Metastatic Pancreatic Carcinoma in the Ovary (tissue), 1 donor: ENCODE data around the gene ADCY6.

DNA sequence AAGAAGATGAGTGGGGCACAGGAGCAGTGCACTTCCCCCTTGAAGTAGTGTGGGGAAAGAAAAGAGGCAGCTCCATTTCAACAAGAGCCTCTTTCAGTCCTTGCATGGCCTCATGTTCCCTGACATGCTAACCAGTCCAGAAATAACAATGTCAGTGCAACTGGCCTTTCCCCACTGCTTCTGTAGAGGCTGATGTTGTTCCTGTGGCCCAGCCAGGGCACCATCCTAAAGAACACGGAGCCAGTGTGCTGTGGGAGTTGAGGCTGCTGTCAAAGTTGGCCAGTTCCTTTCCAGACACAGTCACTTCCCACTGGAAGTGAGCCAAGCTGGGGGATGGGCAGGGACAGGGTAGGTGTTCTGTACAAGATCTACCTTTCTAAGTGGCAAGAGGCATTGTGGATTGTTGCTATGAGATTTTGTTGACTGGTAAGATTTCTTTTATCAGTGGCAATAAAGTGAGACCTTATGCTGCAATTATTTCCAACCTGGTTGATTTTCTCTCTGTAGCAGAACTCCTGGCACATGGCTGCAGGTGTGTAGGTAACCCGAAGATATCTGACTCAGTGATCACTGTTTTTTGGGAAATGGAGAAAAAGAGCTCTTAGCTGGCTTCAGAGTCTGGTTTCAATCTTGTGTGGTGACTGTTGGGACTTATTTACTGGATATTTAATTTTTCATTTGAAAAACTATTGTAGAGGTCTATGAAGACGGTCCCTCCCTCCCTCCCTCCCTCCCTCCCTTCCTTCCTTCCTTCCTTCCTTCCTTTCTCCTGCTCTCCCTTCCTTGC, 77.9 kb upstream of the SLC38A2 start:
- PRO-cap, result no peak

DNA sequence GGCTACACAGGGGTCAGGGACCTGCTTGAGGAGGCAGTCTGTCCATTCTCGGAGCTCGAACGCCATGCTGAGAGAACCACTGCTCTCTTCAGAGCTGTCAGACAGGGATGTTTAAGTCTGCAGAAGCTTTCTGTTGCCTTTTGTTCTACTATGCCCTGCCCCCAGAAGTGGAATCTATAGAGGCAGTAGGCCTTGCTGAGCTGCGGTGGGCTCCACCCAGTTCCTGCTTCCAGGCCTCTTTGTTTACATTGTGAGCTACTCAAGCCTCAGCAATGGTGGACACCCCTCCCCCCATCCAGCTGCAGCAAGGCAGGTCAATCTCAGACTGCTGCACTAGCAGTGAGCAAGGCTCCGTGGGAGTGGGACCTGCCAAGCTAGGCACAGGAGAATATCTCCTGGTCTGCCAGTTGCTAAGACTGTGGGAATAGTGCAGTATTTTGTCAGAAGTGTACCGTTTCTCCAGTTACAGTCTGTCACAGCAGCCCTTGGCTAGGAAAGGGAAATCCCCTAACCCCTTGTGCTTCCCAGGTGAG, 213.3 kb upstream of the SLC38A2 start:
- PRO-cap, result no peak

- PRO-cap, result no peak
These were observed 156.1 kb downstream of the SLC38A4 start for GRCh38 chr12:46669606-46670270.

DNA sequence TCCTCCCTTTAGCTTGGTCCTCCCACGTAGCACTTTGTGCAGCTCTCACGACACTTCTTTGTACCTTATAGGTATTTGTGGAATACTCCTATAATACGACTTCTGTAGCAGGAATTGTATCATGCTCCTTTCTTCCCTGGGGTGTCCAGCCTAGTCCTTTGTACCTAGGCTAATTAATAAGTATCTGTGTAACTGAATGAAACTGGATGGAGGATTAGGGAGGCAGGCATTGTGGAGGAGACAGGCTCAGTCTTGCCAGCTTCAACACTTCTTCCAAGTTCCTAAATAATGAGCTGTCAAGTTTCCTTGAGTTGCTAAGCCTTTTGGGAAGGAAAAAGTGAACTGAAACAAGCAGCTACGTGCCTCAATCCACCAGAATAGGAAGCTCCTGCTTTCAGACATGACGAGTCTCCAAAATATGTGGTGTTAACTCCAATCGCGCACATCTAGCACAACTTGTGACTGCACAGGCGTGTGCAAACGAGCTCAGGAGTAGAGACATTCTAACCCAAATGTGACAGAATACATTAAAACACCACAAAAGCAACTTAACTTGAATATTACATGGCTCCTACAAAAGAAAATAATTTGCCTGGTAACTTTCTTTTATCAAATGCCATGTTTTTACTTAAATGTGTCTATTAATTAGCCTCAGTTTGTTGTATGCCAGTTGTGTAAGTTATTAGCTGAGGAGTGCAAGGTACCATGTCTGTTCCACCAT, 122.8 kb downstream of the SLC38A4 start:
- PRO-cap, result no peak

DNA sequence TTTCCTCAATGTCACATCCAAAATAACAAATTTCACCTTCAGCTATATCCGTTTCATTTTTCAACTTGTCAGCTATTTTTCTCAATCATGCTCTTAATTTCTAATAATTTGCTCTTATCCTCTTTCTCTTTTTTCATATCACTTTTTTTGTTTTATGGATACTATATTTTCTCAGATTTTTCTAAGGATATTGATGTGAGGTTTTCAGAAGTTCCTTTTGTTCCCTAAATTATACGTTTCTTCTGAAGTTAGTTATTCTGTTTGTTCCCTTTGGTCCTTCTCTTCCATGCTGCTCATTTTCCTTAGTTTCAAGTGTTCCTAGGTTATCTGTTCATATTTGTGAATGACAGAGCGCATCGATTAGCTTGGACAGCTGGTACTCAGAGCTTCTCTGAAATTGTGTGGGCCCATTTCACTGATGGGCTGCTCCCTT, 29.7 kb downstream of the SLC38A4 start:
- PRO-cap, result no peak

DNA sequence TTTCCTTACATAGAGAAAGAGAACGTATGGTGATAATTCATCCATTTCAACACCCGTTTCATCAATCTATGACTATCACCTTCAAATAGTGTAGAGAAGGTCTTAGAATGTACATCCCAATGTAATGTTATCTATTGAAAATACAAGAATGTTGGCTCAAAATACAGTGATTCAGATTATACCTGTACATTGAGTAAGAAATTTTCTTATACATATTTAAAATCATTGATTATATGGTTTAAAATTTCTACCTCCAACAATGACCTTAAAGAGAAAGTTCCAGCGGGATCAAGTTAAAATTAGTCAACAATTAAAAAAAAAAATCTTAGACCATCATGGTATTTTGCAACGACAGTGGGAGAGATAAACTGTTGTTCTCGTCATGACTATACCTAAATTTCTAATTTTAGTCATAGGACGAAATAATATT, 19.1 kb downstream of the SLC38A4 start:
- PRO-cap, result no peak

DNA sequence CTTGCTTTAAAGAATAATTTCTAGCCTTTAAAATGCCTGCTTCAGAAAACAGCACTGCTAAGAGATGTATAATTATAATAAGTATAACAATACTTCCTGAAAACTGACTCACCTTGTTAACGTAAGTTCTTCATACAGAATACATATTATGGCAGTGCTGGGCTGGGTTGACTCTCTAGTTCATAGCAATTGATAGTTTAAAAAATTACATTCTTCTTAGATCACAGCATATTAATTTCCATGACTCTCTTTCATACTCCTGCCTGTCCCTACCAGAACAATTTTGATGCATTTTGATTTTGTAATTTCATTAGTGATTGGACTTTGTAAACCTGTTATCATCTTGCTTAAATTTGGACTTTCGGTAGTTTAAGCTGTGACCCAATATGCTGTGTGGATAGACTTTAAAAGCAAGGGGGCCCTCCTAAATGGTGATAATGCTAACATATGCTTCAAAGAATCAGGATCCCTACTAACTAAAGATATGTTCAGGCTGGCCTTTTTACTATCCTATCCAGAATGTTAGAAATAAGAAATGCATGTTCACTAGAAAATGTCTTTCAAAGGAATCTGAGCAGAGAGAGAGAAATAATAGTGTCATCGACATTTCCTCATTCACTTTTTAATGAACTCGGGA, 16.9 kb downstream of the SLC38A4 start:
- PRO-cap, result no peak

GRCh38 chr12:47087688-47088926, 8.3 kb upstream of the AMIGO2 start:
- PRO-cap, result no peak

DNA sequence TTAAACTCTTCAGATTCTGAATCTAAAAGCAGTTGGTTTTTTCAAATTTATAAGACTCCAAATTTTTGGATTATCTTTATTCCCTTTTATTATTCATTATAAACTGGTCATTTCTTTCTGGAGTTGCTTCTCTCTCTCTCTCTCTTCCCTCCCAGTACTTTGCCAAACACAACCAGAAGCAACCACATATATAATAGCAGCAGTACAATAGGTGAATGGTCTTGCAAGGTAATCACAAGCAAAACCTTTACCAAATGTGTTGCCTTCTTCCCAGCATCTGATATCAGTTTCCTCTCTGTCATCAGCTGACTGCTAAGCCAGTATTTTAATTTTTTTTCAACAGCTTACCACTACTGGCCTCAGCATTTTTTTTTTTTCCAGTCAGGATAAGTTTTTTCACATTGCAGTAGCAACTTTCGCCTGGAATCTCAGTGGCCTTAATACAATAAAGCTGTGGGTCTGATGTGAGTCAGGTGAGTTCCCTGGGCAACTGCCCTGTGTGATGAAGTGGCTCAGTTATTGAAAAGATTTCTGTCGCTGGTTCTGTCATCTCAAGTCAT, 282.4 kb upstream of the AMIGO2 start:
- PRO-cap, result no peak

- PRO-cap, result no peak
These were observed 299.1 kb upstream of the AMIGO2 start for GRCh38 chr12:47378871-47379188.

DNA sequence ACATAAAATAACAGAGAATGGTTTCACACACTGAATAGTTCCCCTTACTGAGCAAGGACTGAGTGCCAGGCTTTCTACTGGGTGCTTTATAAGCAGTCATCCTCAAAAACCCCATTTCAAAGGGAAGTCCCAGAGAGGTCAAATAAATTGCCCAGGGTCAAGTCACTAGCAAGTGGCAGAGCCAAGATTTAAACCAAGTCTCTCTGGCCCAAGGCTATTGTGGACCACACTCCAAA, 9.0 kb upstream of the RPAP3 start:
- PRO-cap, result no peak

DNA sequence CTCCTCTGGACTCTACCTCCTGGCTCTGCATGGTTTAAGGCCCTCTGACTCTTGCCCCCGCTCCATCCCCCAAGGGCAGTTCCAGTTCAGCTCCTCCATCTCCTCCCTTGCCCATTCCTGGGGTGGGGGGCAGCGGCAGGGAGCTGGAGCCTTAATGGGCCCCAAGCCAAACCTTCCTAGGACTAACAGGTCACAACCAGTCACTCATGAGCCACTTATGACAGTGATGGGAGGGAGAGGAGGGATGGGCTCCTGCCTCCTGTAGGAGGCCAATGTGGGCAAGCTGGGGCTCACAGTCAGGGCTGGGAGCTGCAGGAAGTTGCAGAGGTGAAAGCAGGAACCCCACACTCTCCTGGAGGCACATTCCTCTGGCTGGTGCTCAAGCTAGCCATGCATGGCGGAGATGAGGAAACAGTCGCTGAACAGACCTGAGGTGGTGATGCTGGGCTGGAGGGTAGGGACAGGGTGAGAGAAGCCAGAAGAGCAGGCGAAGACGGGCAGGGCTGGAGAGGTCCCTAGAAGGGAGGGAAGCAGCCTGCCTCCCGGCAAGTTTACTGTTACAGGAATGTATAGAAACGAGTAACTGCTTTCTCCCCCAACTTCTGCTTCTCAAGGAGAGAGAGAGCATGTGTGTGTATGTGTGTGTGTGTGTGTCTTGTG, 5.0 kb upstream of the RAPGEF3 start:
- PRO-cap, result no peak

GRCh38 chr12:47768344-47768961, 4.6 kb upstream of the SLC48A1 start:
- PRO-cap, result no peak

DNA sequence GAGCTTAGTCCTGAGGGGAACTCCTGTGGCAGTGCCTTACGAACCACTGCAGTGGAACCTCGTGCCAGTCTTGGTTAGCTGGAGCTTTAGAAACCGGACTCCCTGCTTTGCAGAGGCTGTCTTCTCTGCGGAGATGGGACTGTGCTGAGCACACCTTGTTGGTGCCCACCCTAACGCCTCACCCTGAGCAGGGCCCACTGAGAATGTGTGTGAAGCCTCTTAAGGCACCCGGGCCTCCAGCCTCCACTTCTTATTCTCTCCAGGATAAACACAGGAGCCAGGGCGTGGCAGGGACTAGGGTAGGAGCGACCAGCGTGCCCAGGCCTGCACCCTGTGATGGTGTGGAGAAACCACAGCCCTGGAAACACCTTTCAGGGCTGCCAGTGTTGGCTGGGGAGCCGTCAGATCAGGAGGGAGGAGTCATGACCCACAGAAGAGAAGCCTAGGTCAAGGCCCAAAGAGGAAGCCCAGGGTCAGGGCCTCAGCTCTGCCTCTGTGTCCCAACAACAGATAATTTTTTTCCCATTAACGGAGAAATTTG, 41.4 kb downstream of the VDR start:
- PRO-cap, result no peak

- PRO-cap, result unidirectional peak, minus-strand start at chr12:47943576; bidirectional peak, plus-strand start at chr12:47943901, minus-strand start at chr12:47943720
These were observed 19.8 kb upstream of the TMEM106C start for GRCh38 chr12:47943523-47944075.

DNA sequence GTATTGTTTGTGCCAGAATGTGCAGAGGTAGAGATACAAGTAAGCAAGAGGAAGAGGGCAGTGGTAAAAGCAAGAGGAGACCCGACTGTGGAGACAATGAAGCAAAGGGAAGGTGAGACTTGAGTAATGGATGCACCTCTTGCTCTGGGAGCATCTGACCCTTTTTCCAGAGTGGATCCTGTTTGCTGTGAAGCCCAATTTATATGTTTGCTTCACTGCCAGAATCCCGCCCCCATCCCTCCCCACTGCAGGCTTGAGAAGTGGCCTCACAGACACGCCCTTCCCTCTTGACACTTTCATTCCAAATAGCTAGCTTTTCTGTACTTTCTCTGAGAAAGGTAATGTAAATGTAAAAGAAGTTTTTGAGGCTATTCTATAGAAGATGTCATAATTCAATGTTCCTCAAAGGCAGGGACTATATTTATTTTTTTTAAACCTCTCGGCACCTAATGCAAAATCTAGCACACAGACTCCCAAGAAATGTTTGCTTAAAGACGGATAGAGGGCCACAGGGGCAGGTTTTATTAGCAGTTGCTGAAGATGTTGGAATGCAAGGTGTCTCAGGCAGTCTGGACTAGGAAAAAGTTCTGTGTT, 601 bp upstream of the PFKM start:
- PRO-cap, result unidirectional peak, minus-strand start at position 173 of the sequence

GRCh38 chr12:48286251-48286840, 42.4 kb upstream of the H1-7 start:
- PRO-cap, result no peak

DNA sequence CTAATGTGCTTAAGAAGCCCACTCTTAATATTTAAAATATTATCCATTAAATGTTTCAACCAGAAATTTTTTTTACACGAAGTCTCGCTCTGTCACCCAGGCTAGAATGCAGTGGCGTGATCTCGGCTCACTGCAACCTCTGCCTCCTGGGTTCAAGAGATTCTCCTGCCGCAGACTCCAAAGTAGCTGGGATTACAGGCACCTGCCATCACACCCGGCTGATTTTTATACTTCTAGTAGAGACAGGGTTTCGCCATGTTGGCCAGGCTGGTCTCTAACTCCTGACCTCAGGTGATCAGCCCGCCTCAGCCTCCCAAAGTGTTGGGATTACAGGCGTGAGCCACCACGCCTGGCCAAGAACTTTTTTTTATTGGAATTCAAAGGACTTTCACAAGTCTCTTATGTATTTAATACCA, 20.0 kb downstream of the KANSL2 start:
- PRO-cap, result no peak

DNA sequence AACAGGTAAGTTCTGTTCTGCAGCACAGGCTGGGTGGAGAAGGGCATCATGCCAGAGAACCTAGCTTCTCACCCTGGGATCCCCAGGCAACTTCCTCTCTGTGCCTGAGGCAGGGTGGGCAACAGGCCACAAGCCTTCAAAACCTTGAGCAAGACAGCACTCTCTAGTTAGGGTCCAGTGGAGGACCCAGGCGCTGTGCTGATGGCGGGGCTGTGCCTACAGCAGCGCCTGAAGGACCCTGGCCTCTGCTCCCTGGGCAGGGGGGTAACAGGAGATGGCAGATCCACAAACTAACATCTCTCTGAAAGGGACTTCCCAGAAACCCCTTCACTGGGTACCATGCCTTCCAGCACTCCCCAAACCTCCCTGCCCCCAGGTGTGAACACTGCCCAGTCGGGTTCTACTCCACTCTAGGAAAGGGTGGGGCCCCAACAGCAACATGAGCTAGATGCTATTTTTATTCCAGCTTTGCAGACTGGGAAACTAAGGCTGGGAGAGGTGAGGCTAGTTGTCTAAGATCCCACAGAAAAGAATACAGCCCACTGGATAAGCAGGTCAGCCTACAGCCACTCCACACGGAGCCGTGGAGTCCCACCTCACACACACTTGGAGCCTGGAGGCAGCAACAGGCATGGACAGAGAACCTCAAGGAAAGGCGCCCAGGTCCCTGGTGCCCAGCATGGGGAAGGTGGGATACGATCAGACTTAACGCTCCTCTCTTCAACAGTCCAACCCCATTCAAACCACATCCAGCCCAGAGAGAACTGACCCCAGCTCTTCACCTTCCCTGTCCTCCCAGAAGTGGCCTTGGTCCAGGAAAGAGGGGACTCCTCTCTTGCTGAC, 7.4 kb downstream of the ADCY6 start:
- PRO-cap, result no peak

- PRO-cap, result bidirectional peak, plus-strand start at chr12:48789101, minus-strand start at chr12:48789061
These were observed at the start of gene ADCY6 for GRCh38 chr12:48788448-48789249. Gene ADCY6 (minus strand): TSS chr12:48789089.